Ileum (tissue), 1 donor: ENCODE data around the gene ANKMY1.

DNA sequence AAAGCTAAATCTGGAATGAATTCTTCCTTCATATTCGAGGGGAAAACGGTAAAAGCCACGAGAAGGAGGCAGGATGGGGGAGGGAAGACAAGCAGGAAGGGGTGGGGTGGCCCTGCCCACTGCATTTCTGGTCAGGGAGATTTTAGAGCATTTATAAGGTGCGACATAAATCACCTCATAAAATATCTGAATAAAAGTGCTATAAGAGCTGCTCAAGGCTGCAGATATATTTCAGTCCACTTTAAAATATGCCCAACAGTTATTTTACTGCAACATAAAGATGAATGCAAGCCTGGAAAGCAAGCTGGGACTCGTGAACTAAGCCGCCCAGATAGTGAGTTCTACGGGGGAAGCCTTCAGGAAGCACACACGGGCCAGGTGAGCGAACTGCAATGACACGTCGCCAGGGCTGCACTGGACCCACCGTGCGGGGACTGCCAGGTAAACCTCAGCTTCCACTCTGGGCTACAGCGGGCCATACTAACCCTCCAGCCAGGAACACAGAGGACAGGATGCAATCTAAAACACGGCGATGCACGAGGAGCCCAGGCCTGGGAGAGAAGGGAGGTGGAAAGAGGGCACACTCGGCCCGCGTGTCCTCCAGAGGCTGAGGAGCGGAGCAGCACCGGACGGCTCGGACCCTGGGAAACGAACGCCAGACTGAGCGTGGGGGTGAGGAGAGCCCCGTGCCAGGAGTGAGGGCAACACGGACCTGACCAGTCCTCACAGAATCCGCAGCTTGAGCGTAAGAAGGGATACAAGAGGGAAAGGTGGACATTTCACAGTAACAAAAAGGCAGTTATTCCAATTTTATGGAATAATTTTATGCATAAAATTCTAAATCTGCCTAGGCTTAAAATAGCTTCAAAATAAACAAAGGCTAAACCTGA, 69.3 kb downstream of the HDAC4 start:
- PRO-cap: no peak

GRCh38 chr2:239387739-239388117, 13.1 kb downstream of the HDAC4 start:
- PRO-cap: no peak

DNA sequence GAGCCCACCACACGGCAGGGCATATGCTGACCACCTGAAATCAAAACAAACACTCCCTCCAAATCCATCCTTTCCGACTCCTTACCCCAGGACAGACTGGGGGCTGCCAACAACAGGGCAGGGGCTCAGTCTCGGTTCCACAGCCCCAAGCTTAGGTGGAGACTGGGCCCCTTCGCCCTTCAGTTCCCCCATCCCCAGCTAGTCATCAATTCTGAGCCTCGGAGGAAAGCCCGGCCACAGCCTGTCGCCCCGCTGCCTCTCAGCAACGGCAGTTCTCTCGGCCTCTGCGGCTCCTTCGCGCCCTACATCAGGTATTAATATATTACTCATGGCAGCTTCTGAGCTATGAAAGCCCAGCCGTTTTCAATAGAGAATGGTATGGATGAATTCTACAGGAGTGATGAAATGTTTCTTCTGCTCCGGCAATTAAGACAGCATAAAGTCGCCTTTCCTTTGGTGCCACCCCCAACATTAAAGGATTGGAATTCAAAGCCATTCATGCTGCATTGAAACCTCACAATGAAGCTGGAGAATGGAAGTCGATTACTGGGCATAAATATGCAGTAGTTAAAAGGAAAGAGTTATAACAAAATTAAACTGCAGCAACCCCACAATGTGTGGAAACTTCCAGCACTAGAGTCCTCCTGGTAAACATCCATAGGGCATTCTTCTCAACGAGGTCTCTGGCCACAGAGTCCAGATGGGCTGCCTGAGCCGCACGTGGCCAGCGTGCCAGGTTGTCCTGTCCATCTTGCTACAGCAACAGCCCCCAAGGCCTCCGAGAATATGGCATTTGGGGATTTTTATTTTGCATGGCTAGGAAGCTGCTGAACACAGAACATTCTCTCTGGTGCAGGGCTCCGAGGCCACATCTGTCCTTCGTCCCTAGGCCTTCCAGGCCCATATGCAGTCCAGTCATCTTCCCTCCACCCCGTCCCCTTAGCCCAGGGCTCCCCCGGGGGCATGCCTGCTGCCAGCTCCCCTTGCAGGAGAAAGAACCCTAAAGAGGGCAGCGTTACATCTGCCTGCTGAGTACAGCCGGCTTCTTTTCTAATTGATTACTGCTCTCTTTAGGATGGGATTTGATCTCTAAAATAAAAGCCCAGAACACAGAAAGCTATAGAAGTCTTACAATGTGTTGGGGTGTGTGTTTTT, 2.6 kb downstream of the HDAC4 start:
- PRO-cap: no peak

DNA sequence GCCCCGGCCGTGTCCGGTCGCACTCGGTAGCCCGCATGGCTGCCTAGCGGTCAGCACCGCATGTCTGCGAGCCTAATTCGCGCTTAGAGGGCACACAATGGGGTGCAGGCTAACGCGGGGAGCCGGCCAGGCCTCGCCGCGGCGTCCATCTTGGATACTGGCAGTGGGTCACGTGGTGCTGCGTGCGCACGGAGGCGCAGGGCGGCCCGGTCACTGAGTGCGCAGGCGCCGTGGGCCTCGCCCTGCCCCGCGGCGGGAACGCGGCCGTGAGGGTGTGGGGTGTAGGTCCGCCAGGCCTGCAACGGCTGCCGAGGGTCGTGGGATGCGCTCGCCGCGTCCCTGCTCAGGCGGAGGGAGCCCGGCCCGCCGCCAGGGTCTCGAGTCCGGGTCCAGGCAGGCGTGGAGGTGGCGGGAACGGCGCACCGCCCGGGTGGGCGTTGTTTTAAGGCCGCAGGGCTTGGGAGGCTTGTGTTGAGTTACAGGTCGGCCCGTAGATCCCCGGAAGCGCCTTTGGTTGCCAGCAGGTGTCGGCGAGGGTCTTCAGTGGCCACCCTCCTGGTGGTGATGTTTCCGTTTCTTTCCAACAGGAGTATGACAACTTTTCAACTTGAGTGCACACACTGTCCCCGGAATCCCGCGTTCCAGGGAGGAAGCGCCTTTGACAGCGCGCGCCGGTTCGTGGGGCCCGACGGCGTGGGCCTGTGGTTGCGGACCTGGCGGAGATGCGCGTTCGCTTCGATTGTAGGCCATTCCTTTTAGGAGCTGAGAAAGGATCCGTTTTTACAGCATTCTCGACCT, 867 bp upstream of the HDAC4 start:
- PRO-cap: bidirectional peak, plus-strand start at position 243 of the sequence, minus-strand start at position 156 of the sequence

- PRO-cap: no peak
Measured at GRCh38 chr2:239402391-239402666, 1.5 kb upstream of the HDAC4 start.

DNA sequence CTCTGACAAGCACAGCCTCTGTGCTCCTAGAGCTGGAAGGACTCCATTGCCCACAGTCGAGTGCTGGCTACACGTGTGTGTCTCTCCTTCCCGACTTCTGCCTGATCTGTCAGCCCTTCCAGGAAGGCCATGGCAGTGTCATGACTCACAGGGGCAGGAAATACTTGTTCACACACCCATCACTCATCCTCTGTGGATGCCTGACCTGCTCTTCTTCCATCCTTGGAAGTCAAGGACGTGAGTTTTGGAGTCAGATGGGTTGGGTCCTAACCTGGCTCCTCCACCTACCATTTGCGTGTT, 43.4 kb upstream of the HDAC4 start:
- PRO-cap: no peak

DNA sequence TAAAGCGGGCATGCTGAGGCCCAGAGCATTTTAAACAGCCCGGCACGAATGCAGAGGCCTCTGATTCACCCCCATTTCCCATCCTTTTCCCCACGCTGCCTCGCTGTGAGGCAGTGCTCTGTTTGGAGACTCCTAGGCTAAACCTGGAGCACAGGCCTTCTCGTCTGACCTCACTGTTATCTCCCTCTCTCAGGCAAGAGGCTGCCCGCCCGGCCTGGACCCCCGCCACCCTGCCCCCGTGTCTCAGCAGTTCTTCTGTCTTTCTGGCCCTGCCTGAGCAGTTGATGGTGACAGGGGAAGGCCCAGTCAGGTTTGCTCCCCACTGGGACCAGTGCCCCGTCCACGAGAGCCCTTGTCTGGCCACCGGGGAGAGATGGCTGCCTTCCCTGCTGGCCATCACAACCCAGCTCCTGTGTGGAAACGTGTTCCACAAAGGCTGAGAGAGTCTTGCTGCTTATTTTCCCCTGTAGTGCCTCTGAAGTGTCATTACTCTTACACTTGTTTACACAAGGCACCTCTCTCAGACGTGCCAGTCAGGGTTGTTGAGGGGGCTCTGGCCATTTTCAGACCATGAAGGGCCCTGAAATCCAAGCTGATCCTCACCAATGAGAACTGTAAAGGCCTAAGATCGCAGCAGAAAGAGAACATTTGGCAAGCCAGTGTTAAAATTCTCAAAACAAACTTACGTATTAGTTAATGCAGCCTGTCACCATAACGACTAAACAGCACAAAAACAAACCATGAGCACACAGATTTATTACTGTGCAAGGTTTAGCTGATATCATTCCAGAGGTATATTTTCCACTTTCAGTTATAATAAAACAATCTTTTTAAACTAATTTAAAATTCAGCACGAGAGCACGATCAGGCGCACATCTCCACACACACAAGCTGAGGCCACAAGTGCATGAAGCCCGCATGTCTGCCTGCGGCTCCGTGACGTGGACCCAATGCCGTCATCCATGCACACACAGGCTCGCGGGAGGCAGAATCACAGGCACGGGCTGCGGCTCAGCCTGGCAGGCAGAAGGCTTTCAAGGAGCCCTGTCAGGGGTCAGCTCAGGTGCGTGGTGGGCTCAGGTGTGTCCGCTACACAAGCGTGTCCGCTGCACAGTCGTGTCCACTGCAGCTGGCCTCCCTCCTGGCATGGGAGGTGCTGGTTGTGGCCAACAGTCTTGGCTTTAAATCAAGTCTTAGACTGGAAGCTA, 210.7 kb downstream of the NDUFA10 start:
- PRO-cap: no peak

GRCh38 chr2:239956638-239957165, 68.4 kb downstream of the NDUFA10 start:
- PRO-cap: no peak

- PRO-cap: no peak
Measured at GRCh38 chr2:240033341-240033640, 3.1 kb upstream of the OR6B2 start.

DNA sequence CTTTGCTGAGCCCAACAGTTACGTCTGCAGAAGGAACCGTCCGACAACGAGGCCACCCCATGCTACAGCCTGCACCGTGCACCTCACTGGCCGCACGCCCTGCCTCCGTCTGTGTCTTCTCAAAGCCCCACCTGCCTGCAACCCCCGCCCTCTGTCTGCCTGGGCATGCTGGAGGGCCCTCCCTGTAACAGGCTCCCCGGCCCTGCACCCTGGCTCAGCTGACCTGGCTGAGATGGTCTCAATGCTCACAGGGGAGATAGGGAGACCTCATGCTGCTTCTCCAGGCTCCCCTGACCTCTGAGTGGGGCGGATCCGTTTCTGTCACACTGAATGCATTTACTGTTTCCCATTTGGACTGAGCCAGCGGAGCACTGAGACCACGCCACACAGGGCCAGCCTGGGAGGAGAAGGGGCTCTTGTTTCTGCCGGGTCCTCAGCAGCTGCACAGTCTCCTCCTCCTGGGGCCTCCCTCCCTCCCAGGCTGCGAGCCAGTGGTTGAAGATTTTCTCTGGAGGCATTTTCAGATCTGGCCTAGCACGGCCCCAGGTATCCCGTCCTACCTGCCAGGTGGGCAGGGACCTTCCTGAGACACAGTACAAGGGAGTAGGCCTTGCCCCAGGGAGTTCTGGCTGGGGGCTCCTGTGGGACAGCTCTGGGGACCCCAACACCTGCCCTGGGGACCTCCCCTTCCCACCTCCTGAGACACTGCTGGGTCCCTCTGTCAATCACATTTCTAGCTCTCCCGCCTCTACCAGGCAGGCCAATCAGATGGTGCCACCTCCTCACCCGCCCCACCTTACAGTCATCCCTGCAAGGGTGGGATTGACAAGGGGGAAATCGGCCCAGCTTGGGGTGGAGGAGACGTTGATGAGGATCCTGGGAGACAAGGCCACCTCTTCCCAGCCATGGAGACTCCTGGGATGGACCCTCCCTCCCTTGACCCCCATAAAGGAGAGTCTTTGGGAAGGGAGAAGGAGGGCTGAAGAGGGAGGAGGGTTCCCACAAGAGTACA, 109.4 kb upstream of the OTOS start:
- PRO-cap: no peak

GRCh38 chr2:240399887-240400218, 35.6 kb upstream of the GPC1 start:
- PRO-cap: unidirectional peak, minus-strand start at chr2:240400091

DNA sequence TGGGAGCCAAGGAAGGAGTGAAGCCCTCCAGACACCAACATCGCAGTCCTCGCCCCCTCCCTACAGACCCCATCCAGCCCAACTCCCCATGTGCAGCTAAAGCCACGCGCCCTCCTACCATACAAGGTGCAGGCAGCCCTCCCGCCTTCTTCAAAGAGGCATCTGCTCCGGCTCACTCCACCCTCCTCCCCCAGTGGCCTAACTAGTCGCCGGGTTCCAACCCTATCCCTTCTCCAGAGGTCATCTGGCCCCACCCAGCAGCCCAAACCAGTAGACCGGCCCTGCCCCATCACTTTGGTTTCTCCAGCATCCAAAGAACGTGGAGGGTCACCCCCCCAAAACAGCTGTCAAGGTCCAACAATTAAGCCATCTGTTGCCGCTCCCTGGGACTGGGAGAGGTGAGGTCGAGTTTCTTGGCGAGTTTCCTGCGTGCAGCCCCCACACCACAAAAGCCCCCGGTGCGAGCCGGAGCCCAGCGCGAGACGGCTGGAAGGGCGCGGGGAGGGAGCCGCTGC, 817 bp upstream of the GPC1 start:
- PRO-cap: no peak

- PRO-cap: unidirectional peak, plus-strand start at chr2:240452817
Measured at GRCh38 chr2:240452415-240453330, 17.2 kb downstream of the GPC1 start.

GRCh38 chr2:240453331-240453590, 17.8 kb downstream of the GPC1 start:
- PRO-cap: no peak

DNA sequence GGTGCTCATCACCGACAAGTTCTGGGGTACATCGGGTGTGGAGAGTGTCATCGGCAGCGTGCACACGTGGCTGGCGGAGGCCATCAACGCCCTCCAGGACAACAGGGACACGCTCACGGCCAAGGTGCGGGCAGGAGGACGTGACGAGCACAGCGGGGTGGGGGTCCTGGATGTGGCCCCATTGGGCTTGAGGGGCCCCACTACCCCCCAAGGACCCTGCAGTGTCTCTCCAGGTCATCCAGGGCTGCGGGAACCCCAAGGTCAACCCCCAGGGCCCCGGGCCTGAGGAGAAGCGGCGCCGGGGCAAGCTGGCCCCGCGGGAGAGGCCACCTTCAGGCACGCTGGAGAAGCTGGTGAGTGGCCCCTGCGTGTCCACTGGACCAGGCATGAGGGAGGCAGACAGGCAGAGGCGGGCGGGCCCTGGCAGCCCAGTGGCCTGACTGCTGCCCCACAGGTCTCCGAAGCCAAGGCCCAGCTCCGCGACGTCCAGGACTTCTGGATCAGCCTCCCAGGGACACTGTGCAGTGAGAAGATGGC, 29.2 kb downstream of the GPC1 start:
- PRO-cap: no peak

- PRO-cap: no peak
Measured at GRCh38 chr2:240557188-240558365, at the start of gene ANKMY1. Gene ANKMY1, minus strand, starts transcription at chr2:240557988.

- PRO-cap: no peak
Measured at GRCh38 chr2:240558594-240559406, 1.0 kb upstream of the ANKMY1 start.

DNA sequence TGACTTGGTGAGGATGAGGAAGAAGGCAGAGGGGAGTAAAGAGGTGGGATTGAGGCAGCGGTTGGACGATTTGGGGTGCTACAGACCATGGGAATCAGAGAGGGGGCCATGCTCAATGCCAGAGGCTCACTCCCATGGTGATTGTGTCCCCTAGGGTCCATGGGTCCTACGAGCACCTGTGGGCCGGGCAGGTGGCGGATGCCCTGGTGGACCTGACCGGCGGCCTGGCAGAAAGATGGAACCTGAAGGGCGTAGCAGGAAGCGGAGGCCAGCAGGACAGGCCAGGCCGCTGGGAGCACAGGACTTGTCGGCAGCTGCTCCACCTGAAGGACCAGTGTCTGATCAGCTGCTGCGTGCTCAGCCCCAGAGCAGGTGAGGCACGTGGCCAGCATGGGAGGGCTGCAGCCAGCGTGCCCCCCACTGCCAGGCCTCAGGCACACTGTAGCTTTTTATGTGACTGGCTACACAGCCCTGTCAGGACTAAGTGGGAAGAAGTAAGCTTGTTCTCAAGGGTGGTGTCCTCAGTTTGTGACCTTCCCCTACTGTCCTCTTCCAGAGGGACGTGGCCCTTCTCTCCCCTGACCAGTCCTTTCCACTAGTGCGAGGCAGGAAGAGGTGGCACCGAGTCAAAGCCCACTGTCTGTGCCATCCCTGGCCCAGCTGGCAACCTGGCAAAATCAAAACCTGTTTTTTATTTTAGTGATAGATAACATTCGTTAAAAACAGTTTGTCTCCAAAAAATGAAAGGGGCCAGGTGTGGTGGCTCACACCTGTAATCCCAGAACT, 5.4 kb downstream of the CAPN10 start:
- PRO-cap: no peak

GRCh38 chr2:240593776-240594380, 7.3 kb downstream of the CAPN10 start:
- PRO-cap: no peak

DNA sequence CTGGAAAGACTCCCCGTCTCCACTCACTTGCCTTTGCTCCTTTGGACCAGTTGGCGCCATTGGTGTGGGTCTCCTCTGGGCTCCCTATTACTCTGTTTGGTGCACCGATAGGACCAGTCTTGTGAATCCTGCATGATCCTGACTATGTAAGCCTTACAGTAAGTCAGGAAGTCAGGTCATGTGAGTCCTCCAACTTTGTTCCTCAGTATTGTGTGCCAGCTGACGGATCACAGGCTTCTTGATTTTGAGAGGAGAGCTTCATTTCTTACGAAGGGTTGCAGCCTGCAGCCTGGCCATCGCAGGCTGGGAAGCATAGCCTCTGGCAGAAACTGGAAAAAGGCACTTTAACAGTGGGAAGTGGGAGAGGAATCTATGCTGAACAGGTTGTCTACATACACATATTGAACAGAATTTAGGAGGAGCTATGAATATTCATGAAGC, 13.8 kb downstream of the AQP12A start:
- PRO-cap: no peak